Jurkat, Clone E6-1 (cell line): ENCODE measurements around the genes PHLPP1 and SOCS6.

GRCh38 chr18:62715433-62715993, at the start of gene PHLPP1:
PHLPP1 (plus strand) TSS chr18:62715541.
- RRBS: 2% methylated on average over 38 of the region's 87 CpGs

- RRBS: no CpG with 5 or more reads among the region's 4 CpGs
These were observed 36.0 kb downstream of the PHLPP1 start for GRCh38 chr18:62751137-62751924.

DNA sequence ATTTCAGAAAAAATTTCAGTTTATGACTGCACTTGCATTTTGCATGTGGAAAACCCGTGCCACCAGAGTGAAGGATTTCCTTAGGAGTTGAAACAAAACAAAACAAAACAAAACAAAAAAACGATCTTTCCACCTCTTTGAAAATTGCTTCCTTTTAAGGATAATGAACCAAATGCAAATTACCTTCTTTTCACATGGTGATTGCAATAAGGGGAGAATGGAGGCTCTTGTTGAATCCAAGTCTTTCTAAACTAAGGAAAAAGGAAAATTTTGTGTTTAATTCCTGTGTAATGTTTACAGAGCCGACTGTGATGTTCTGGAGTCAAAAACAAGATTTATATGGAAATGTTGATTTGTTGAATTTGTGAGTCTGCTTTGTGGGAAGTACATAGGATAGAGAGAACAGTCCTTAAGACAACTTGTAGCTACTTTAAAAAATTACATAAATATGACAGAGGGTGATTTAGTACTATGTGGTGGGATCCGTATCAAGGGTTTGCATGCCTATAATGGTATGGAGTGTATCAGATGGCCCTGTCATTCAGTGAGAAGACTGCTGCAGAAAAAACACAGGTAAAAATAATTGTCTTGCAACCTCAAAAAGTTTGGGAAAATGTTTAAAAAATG, 43.4 kb downstream of the PHLPP1 start:
- RRBS: no CpG with 5 or more reads among the region's 4 CpGs

DNA sequence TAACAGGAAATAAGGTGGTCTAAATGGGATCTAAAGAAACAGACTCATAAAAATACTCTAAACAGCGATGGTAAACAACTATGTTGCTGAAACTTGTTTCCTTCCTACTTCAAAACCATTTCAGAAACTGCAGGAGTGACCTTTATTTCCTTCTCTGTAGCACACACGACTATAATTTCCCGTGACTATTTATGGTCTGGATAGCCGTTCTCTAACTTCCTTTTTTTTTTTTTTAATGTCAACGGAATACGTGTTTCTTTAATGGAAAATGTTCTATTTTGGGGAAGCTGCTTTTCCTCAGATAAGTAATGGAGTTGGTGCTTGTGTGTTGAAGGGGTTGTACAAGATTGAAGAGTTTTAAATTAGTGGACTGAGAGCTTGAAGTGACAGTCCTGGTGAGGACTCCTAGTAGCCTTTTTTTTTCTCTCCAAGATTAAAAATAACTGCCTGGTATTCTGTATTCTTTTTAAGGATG, 224.1 kb downstream of the PHLPP1 start:
- RRBS: no CpG with 5 or more reads among the region's 6 CpGs

GRCh38 chr18:62978264-62979361, 263.3 kb downstream of the PHLPP1 start:
- RRBS: 100% methylated on average over 2 of the region's 54 CpGs

DNA sequence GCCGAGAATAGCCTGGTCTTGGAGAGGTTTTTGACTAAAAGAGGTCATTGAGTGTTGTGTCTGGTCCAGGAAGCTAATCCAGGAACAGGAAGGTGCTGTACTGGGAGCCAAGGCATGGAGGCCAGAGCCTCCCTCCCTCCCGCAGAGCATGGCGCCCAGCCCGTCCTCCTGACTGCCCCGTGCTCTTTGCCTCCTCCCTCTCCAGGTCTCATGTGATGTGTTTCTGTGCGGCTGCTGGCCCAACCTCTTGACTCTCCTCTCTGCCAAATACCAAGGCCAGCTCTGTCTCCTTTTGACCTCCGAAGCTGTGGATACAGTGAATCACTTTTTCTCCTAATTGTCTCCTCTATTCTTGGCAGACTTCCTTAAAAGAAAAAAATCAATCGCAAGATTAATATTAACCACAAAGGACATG, 284.0 kb downstream of the PHLPP1 start:
- RRBS: no CpG with 5 or more reads among the region's 8 CpGs

GRCh38 chr18:63062416-63062653, 257.2 kb downstream of the BCL2 start:
- RRBS: no CpG with 5 or more reads among the region's 4 CpGs

DNA sequence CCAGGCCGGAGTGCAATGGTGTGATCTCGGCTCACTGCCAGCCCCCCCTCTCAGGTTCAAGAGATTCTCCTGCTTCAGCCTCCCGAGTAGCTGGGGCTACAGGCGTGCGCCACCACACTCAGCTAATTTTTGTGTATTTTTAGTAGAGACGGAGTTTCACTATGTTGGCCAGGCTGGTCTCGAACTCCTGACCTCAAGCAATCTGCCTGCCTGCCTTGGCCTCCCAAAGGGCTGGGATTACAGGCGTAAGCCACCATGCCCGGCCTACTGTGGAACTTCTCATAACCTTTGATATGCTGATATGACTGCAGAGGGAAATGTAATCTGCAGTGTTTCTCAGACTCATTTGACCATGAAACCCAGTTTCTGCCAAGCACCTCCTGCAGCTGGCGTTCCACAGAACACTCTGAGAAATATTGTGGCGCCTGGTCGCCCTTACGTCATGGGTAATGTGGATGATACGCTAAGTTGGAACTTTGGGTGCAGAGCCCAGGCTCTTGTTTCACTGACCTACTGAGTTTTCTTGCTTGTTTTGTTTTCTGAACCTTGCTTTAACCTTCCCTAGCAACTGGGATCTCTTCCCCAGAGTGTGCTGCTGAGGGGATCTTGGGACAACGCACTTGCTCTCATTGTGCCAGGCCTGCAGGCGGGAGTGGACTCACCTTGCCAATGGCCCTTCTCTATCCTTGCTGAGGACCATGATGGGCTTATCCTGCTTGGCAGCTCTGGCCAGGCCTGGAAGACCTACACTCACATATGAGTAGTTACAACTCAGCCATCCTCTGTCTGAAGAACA, 213.6 kb downstream of the BCL2 start:
- RRBS: no CpG with 5 or more reads among the region's 16 CpGs

DNA sequence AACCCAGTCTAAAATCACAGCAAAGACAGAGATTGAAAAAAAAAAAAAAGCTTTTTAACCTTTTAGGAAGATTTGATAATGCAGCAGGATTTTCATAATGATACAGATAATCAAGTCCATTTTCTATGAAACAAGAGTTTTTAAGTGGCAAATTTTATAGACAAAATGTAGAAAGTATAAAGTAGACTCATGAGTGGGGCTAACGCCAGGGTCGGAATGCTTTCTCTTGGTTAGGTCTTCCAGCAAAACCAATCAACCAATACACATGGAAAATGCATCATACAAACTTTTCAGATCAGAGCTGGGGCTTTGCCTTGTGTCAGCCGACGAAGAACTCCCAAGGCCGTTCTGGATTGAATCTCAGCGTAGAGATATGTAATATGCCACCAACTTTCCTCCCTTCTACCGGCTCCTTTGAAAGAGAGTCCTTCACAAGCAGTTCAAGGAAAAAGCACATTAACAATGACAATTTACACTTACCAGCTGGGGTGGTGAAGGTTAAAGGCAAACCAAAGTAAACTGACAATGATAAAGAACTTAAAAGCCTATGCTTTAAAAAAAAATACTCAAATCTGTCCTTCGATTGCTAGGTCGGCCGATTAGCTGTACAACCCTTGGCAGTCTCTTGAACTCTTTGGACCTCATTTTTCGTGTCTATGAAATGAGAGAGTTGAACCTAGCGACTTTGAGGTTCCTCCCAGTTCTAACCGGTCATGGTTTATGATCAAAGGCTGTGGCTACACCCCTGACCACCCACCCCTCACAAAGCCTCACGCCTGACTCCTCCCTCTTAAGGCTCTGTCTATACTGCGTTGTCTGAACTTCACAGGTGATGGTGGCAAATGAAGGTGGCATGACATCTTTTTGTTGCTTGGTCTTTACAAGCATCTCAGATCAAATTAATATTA, 46.3 kb downstream of the BCL2 start:
- RRBS: no CpG with 5 or more reads among the region's 15 CpGs

- RRBS: no CpG with 5 or more reads among the region's 6 CpGs
These were observed 32.7 kb downstream of the BCL2 start for GRCh38 chr18:63286647-63287480.

DNA sequence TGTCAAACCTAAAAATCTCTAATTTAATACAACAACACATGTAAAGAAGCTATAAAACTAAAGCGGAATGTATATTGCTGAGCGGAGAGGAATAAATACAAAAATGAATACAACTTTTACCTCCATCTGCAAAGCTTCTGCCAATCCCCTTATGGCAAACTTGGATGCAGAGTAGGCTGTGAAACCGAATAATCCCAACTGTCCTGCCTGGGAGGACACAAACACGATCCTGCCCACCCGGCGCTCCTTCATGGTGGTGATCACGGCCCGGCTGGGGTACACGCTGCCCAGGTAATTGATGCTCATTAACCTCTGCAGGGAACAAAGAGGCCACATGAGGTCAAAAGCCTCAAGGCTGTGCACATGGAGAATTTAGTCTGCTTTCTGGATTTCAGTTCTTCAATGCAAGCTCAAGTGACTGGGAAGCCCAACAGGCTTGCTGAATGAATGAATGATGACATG, 16.2 kb downstream of the KDSR start:
- RRBS: no CpG with 5 or more reads among the region's 9 CpGs

DNA sequence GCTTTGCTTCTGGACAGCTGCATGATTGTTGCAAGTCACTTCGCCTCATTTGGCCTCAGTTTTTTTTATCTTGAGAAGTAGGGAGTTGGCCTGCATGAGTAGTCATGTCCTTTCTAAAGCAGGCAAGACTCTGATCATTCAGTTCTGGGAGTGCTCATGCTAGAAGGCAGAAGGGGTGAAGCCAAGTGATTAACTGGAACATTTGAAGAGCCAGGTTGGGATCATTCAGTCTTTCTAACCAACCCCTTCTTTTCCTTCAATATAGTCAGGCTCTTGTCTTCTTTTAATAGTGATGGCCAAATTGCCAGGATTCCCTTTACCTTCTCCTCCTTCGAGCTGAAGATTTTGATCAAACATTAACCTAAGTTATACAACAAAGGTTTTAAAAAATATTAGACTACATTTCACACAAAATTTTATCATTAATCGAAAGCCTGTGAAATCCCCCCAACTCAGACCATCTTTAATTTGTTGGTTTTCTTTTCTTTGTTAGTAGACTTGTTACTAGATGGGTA, 11.2 kb downstream of the SERPINB12 start:
- RRBS: no CpG with 5 or more reads among the region's 3 CpGs

- RRBS: no CpG with 5 or more reads among the region's 5 CpGs
These were observed 306.8 kb downstream of the SERPINB8 start for GRCh38 chr18:64276565-64277176.

GRCh38 chr18:64810469-64811047, 840.7 kb downstream of the SERPINB8 start:
- RRBS: no CpG with 5 or more reads among the region's 4 CpGs

GRCh38 chr18:66599351-66599836, 4.5 kb downstream of the CDH19 start:
- RRBS: no CpG with 5 or more reads among the region's 2 CpGs

DNA sequence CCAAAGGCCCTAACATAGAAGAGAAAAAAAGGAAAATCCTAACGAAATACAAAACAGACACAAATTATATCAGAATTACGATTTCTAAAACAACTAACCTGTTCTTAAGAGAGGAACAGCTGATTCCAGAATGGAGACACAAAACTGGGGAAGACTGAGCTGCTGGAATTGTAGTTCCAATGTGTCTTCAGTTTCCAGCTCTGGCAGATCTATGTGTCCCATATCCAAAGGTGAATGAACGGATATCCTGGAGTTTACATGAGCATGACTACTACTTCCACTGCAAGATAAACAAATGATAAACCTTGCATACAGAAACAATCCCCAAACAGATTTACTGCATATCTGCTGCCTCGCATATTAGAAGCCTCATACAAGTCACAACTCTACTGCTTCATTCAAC, 15.0 kb downstream of the RTTN start:
- RRBS: no CpG with 5 or more reads among the region's 4 CpGs

DNA sequence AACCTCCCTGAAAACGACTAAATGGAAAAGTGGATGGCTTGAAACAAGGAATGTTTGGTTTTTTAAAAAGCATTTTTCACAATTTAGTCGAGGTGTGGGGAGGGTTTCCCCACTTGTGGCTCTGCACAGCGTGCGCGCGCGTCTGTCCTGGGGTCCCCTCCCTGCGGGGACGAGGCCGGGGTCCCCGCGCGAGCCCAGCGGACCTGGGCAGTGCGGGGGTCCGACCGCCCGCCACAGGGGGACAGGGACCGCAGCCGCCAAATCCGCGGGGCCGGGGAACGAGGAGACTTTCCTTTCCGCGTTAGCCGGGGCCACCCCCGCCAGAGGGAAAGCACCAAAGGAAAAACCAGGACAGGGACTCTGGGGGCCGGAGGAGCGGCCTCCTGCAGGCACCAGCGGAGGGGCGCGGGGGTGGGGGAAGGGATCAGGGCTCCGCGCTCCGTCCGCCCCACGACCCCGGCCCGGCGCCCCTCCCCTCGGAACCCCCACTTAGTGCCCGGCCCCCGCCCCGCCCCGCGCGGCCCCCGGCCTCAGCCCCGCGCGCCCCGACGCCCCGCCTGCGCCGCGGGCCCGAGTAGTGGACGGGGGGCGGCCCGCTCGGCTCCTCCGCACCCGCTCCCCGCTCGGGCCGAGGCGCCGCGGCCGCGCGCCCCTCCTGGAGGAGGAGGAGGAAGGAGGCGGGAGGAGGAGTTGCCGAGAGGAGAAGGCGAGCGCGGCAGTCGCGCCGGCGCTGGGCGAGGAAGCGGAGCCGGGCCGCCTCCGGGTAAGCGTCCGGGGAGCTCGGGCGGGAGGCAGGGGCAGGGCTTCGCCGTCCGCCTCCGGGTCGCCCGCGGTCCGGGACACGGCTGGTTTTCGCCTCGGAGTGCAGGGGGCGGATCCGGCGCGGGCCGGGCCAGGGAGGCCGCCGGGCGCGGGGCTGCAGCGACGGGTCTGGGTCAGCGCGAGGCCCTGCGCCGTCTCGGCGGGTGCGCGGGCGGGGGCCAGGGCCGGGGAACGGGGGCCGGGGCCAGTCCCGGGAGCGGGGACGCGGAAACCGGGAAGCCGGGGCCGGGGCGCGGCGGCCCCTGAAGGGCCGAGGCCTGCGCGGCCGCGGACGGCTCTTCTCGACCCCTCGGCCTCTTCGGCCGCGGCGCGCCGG, at the start of gene SOCS6:
Gene SOCS6, plus strand, starts transcription at position 718 of the 1,138 bp plus-strand sequence.
- RRBS: 6% methylated on average over 54 of the region's 150 CpGs

GRCh38 chr18:71212356-71213005, 923.6 kb downstream of the SOCS6 start:
- RRBS: no CpG with 5 or more reads among the region's 60 CpGs

- RRBS: no CpG with 5 or more reads among the region's 16 CpGs
These were observed 1.6 kb upstream of the NETO1 start for GRCh38 chr18:72869438-72869769.

- RRBS: no CpG with 5 or more reads among the region's 5 CpGs
These were observed 457.5 kb downstream of the FBXO15 start for GRCh38 chr18:73690110-73690583.